Metanephros (tissue), 2 donors: ENCODE results near the genes CYB5D1, ALOXE3 and KRBA2.

GRCh38 chr17:7857815-7858155 is at the start of gene CYB5D1:
Gene CYB5D1 (plus strand): TSS chr17:7858003.
- RAMPAGE, long total RNA: no peak

DNA sequence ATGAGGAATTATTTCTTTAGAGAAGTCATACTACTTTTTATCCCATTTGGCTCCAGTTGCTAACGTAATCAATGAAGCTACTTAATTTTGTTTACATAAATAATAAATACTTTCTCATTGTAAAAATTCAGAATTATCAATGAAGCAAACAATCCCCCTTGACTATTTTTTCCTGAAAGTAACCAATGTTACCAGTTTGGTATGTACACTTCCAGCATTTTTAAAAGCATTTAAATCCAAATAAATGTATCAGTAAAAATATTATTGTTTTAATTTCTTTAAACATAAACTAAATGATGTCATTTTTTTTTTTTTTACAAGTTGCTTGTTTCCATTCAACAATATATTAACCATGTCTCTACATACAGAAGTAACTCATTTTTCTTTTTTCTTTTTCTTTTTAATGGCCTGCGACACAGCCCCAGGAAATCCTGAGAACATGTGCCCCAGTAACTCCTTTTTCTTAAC is 11.5 kb upstream of the CHD3 start:
- RAMPAGE, long total RNA: no peak

DNA sequence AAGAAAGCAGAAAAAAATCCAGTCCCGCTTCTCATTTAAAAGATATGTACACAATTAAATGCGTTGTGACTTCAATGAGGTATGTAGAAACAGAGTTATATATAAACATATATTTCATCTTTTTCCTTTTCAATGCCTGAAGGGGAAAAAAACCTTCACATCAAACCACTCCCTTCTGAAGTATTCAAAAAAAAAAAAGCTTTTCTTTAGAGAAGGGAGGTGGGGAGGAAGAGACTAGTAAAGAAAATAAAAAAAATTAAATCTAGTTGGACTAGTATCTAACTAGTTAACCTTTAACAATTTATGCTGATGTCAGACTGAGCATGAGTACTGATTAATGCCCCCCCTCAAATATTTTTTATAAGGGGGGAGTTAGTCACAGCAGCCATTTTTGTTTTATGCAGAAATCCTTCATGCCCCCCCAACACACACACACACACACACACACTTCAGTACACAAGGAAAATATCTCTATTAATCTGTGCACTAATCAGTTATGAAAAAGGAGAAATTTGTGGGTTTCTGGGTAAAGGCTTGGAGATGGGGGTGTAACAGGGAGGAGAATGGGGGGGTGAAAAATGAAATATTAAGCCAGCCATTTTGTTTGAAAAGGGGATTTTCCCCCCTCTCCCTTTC is 4.8 kb upstream of the CHD3 start:
- RAMPAGE, long total RNA: no peak

GRCh38 chr17:7894833-7895169 is 6.2 kb downstream of the CHD3 start:
- RAMPAGE, long total RNA: no peak

DNA sequence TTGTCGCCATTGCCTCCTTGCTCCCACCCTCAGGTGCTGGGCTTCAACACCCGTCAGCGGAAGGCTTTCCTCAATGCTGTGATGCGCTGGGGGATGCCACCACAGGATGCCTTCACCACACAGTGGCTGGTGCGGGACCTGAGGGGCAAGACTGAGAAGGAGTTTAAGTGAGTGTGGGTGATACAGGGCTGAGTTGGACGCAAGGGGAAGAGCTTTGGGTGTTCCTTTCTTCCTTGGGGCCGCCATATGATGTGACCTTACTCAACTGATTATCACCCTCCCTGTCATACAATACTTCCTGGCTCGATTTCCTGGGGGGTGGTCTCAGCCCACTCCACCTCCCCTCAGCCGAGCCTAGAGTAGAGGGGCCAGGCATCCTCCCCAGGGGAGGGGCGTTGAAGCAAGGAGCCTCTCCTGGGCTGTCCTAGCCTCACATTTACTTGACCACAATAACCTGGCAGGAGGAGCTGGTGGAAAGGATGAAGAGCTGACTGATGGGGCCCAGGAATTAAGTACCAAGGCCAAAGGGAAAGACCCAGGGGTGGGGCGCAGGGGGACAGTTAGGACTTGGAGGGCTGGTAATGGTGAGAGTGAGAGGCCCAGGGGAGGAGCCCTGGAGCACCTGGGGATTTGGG is 10.1 kb downstream of the RNF227 start:
- RAMPAGE, long total RNA: no peak

DNA sequence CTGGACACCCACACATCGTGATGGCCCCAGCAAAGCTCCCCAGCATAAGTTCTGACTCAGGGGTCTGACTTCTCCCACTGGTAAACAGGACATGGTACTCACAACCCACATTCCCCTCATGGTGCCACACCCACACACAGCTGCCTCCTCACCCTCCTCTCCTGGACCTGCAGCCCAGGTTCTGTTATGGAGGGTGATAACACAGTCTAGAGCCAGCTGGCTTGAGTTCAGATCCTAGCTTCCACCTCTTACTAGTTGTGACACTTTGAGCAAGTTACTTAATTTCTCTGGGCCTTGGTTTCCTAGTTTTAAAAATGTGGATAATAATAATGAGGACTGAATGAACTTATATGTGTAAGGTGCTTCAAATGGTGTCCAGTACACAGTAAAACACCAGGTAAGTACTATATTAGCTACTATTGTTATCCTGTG is 841 bp upstream of the RNF227 start:
- RAMPAGE, long total RNA: no peak

DNA sequence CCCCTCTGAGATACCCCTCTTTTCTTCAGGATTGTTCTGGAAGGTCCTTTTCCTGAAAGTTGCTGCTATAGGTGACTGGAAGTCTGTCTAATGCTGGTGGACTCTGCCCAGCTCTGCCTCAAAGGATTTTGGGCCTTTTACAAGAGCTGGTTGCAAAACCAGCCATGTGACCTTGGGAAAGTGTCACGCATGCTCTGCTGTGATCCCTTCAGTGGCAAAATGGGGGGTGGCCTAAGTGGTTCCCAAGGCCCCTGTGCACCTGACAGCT is 14.5 kb downstream of the GUCY2D start:
- RAMPAGE, long total RNA: no peak

DNA sequence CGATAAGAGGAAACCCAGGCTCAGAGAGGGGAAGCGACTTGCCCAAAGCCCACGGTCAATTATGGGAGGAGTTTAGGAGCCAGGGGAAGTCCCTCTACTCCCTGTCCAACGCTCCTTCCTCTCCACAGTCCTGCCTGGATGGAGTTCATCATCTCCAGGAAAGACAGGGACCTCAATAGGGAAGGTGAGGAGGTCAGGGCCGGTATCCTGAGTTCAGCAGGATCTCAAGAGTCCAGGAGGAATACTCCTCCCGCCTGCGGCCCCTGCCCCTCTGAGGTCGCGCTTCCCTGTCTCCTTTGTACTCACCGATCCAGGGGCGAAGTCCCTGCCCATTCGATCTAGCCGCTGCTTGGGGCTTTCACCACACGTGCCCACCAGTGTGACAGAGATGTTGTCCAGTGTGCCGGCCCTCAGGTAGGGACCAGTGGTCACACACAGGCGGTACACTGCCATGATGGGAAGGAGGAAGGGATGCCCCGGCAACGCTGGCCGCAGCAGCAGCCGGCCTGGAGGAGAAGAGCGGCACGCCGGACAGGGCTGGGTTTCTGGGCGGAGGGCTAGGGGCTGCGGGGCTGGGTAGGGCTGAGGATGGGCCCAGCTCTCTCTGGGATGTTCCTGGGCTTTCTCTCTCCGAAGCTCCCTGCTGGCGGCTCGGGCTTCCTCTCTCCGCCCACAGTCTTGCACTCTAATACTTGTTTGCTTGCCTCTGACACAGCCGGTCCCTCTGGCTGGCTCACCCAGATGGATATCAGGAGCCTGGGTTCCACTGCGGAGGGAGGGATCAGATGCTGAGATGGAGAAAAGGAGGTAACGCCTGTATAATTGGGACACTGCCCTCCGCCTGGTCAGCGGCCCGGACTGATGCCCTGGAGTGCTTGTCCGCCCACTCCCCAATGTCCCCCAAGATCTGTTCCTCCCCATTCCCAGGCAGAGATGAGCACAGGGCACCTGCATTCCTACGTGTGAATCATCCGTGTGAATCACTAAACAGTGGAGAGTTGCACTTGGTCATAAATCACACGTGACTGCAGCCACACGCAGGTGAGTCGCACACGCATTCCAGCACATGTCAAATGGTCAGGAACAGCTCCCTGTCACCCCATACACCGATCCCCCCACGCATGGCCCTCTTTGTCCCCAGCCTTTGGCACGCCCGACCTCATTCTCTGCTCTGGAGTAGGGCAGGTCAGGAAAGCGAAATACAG is at the start of gene ALOXE3:
Gene ALOXE3, minus strand, starts transcription at position 977 of the 1,205 bp plus-strand sequence.
- RAMPAGE, long total RNA: no peak

- RAMPAGE, long total RNA: no peak
These were observed 2.2 kb downstream of the HES7 start for GRCh38 chr17:8121443-8122343.

GRCh38 chr17:8127177-8127623 is 3.3 kb upstream of the HES7 start:
- RAMPAGE, long total RNA: no peak

DNA sequence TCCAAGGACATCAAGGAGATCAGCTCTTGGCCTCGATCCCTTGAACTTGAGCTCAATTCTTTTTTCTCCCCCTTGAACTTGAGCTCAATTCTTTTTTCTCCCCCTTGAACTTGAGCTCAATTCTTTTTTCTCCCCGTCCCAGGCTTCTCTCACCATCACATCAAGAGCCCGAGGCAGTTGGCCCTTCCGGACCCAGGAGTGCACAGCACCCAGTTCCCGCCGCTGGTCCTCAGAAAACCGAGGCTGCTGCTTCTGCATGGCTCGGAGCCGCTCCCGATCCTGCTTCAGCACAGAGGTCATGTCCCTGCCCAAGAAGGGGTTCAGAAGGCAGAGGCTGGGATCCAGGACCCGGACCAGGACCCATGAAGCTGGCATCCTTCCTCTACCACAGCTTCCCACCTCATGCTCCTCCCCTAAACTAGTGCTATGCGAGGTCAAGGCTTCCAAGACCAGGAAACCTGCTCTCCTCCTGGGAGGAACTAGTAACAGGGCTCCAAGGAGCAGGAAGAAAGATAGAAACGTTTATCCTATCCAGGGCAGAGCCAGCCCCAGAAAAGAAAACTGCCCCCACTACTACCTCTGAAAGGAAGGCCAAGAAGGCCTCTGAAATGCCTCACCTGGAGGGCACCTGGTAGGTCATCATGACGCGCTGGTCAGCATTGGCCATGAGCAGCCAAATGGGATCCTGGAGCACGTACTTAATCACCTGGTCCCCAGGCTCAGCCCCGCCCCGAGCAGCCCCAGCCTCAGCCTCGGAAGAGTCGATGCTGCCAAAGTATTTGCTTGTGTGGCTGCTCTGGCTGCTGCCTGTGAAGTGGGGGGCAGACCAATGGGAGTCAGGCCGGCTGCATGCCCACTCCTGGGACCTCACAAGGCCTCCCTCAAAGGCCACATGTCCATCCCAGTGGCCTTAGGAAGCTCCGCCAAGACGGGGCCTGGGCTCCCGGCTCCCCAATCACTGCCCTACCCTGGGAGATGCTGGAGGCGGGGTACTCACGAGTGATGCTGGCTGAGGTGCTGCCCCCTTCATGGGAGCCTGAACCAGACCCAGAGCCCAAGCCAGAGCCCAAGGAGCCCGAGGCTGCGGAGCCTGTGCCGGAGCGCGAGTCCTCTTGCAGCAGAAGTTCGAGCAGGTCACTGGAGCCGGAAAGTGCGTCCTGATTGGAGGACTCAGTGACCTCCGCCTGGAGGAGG is 10.2 kb downstream of the PER1 start:
- RAMPAGE, long total RNA: no peak

GRCh38 chr17:8148018-8148562 is 4.1 kb downstream of the PER1 start:
- RAMPAGE, long total RNA: no peak

DNA sequence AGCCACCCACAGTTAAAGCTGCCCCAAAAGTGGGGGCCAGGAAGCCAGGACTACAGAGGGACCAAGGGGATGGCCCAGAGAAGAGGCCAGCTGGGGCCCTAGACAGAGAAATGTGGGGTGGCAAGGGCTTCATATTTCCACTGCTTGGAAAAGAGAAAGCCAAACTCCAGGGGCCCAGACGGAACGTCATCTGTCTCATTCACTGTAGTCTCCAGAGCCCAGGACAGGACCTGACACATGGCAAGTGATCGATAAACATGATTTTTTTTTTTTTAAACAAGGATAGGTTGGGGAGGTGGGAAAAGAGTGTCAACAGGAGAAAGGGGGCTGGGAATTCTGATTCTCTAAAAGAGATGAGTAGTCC is 955 bp upstream of the PER1 start:
- RAMPAGE, long total RNA: no peak

GRCh38 chr17:8154761-8154965 is 2.5 kb upstream of the PER1 start:
- RAMPAGE, long total RNA: no peak

DNA sequence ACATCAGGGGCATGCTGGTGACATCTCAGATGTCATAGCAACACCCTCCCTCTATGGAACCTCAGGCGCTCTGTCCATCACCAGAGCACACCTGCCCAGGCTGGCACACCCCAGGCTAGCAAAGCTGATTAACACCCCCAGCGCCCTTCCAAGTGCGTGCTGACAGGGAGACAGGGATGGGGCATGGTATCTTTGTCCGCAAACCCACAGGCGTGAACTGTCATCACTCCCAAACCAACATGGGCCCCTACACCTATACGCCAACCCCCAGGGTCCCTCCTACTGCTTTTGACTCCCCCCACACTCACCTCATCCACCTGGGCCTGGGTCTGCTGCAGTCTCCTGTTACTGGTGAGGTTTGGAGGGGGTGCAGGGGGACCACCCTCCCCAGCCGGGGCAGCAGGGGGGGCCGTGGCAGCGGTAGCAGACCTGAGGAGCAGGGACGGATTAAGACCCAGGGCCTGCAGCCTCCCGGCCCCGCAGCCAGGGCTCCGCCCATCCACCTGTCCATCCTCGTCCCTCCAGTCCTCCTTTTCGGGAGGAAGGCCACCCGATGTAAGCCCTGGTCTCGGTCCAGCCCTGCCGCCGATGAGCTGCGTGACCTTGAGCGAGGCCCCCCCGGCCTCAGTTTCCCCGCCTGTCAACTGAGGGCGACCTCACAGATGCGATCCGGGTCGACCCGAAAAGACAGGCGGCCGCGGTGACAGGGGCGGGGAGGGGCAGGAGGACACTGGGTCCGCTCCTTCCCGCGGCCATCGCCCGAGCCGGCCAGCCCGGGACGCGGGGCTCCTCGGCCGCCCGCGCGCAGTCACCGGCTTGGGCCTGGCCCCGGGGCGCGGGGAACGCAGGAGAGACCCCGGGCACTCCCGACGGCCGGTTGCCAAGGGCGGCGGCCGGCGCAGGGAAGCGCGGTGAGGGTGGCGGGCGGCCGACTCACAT is 538 bp downstream of the VAMP2 start:
- RAMPAGE, long total RNA: no peak

DNA sequence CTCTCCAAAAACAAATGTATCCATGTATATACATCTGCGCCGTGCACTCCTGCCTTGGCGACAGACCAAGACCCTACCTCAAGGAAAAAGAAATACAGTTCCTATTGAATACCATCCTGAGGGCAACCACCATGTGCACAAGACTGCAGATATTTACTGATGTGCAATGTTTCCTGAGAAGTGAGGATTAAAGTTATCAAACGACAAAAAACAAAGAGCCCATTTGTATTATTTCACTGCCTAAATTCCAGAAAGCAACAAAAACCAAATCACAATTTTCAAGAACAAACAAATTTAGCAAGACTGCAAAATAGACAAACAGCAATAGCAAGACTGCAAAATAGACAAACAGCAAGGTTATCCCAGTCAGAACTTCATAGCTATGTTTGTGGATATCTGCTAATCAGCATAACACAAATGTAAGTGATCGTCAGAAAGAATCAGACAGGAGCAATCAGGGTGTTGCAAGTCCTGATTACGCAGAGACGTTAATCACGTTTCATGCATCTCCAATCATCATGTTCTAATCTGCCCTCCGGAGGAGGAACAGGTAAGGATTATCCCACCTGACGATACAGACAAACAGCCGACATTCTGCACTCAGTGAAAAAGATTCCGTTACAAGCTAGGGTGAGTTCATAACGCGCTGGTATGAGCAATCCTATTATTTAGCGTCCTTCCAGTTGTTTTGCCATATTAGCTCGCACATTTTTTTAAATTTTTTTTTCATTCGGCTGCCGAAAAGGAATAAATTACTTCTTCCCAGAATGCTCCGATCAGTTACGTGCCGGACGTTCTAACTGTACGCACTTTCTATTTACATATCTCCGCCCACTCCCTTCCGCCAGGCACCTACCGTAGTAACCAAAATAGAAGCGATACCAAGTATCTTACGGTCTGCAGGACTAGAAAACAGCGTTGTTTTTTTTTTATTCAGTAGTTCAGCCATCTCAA is 2.9 kb downstream of the TMEM107 start:
- RAMPAGE, long total RNA: no peak

DNA sequence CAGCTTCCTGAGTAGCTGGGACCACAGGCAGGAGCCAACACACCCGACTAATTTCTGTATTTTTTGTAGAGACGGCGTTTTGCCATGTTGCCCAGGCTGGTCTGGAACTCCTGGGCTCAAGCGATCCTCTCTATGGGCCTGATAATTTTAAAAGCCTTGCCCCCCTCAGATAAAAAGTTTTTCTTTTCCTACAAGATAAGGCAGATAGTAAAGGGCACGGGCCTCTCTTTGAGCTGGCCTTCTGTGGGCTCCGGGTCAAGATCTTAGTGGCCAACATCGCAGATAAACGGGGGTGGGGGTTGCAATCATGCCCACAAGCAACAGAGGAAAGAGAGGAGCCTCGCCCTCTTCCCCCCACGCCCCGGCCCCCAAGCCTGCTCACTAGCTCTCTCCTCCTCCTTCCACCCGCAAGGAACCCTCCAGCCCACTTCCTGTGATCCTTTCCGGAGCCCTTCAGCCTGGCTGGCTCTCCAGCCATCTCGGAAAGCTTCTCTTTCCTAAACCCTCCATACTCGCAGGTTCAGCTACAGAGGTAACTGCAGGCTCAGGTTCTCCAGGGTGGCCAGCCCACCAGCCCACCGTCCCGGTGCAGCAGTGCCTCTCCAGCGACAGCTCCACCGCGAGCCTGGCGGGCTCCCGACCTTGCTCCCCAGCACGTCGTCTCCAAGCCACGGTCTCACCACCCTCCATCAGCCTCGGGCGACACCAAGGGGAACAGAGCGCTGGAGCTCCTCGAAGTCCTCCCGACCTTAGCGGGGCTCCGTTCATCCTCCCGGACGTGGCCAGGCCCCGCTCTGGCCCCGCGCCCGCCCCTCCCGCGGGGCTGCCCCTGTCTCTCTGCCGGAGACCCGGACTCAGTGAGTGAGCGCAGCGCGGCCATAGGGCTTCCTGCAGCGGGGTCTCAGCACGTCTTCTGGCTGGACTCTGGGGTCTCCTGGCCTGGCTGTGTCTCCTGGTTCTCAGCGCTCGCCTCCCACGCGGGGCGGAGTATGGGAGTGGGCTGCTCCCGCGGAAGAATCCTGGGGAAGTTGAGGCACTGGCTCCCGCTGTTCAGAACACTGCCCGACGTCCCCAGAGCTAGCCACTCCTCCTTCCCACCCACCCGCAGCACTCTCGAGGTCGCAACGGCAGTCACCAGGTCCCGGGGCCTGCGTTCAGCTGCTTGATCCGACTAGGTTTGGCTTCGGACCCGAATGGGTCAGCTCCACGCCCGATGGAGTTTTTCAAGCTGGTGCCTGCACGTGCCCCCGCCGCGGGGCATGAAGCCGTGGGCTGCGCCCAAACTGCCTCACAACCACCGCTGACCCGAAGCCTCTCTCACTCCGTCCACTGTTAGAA is 12.9 kb upstream of the ODF4 start:
- RAMPAGE, long total RNA: no peak

- RAMPAGE, long total RNA: no peak
These were observed at the start of gene KRBA2 for GRCh38 chr17:8376112-8377118. Gene KRBA2 (minus strand): TSS chr17:8376704.

DNA sequence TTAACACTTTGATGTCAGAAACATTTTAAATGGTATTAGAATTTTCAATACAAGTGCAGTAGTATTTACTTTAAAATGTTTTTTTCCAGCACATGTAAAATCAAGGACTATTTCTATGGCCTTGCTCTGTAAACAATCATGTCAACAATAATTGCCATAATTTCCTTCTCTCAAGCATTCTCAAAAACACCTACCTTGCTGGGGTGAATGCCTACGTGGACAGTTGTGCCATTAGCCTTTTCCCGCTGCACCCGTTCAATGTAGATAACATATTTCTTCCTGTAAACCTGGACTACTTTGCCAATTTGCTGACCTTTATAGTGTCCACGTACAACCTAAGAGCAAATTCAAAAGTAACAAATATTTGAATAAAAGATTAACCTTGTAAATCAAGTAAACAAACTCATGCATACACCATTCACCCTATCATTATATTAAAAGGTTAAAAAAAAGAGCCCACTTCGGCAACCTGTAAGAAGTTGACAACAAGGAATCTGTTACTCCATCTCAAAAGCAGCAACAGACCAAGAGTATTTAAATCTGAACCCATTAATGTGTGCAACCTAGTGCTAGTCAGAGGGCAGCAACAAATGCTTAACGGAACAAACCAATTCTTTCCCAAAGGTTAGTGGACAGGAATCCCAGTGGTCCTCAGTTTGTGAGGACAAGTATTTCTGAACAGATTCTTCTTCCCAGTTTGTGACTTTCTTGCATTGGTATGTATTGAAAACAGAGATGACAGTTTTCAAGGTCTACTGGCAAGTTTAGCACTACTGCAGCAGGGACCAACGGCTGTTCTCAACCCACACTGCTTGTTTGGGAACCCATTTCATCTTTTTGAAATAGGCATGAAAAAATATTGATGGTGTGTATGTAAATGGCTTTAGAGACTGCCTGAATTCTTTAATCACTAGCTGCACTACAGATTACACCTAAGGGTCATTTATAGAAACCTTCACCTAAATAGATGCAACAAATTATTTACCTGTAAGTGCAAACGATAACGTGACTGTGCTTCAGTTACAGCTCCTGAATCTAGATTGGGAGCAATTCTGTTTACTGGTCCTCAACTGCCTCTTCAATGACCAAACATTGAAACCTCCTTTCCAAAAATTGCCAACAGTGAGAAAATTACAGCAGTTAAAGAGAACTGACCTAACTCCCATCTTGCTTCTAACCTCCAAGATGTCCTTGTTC is 3.0 kb downstream of the RPL26 start:
- RAMPAGE, long total RNA: no peak

GRCh38 chr17:8412851-8413371 is 15.3 kb upstream of the RNF222 start:
- RAMPAGE, long total RNA: no peak